ENCODE data around the genes FBLIM1 and SPEN.

DNA sequence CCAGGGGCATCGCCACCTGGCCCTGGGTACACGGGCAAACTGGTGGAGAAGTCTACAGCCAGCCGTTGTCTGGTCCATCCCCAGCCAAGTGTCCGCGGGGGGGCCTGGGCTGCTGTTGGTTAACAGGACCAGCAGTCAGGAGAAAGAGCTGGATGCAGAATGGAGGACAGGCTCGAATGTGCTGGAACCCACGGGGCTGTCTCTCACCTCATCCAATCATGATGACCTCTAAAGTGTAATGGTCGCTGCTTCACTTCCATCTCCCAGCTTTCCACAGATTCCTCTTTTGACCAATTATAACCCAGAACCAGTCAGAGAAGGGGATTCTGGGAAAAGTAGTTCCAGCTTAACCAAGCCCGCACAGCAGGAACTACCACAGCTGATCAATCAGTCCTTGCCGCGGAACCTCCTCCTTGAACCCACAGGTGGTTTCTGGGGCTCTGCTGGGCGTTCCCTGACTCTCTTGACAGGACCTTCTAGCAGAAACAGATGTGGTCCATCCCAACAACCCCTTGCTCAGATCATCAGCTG is 17.9 kb downstream of the TMEM51 start:
- RRBS = no CpG with 5 or more reads among the region's 12 CpGs

GRCh38 chr1:15261229-15262026 is 14.4 kb downstream of the FHAD1 start:
- RRBS = no CpG with 5 or more reads among the region's 20 CpGs

DNA sequence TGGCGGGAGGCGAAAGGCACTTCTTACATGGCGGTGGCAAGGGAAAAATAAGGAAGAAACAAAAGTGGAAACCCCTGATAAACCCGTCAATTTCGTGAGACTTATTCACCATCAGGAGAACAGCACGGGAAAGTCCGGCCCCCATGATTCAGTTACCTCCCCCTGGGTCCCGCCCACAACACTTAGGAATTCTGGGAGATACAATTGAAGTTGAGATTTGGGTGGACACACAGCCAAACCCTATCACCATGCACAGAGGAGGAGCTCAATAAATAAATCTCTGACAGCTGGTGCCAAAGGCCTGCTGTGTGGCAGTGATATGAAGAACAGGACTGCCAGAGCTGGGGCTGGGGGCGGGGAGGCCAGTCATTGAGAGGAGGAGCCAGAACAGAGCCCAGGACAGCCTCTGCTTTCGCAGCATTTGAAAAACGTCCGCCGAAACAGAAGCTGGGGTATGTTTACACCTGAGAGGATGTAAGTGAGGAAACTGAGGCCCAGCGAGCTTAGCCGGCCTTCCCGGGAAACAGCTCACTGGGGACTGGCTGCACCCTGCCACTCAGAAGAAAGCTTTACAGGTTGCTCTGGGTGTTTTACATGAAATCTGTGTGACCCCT is 76.0 kb downstream of the FHAD1 start:
- RRBS = no CpG with 5 or more reads among the region's 16 CpGs

DNA sequence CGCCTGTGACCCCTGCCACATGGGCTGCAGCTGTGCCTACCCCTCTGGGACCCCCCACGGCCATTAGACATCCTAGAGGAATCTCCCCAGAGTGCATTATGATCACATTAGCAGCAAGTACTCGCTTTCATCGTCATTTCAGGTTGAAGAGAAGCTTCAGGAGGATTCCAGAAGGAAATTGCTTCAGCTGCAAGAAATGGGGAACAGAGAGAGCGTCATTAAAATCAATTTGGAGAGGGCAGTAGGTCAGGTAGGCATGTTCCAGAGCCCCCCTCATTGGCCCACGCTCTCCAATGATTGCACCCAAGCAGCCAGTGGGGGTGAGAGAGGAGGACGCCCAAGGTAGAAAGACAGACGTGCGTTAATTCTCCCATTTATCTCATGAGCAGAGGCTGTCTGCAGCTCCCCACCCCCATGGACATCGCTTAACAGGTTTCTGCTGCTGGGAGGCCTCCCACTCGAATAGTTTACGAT is 77.3 kb downstream of the FHAD1 start:
- RRBS = no CpG with 5 or more reads among the region's 12 CpGs

- RRBS = no CpG with 5 or more reads among the region's 18 CpGs
These were observed 25.4 kb upstream of the EFHD2 start for GRCh38 chr1:15384174-15384822.

DNA sequence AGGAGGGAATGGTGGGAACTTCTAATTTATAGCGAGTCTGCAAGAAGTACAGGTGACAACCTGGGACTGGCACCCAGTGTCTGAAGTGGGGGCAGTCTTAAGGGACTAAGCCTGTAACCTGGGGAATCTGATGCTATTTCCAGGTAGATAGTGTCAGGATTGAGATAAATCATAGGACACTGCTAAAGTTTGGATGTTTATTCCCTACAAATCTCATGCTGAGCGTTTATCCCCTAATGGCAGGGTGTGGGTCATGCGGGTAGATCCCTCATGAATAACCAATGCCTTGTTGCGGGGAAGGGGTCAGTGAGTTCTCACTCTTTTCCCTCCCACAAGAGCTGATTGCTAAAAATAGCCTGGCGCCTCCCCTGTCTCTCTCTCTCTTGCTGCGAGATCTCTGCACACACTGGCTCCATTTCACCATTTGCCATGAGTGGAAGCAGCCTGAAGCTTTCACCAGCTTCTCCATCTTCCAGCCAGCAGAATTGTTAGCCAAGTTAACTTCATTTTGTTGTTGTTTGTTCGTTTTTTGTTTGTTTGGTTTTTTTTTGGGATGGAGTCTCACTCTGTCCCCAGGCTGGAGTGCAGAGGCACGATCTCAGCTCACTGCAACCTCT is 12.0 kb upstream of the AGMAT start:
- RRBS = no CpG with 5 or more reads among the region's 8 CpGs

- RRBS = no CpG with 5 or more reads among the region's 9 CpGs
These were observed 1.7 kb downstream of the RSC1A1 start for GRCh38 chr1:15661025-15661765.

- RRBS = no CpG with 5 or more reads among the region's 24 CpGs
These were observed 19.3 kb downstream of the PLEKHM2 start for GRCh38 chr1:15703062-15704109.

DNA sequence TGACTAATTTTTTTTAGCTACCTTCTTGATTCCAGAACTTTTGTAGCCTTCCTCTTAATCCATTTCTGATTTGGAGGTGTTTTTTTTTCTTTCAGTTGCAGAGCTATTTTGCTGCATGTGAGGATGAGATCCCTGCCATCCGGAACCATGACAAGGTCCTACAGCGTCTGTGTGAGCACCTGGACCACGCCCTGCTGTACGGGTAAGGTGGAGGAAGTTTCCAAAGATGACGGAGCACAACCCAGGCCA is 20.0 kb upstream of the SLC25A34 start:
- RRBS = no CpG with 5 or more reads among the region's 5 CpGs

GRCh38 chr1:15758542-15758988 is at the start of gene FBLIM1:
Gene FBLIM1 (plus strand): TSS chr1:15758795.
- RRBS = 2% methylated on average over 12 of the region's 56 CpGs

DNA sequence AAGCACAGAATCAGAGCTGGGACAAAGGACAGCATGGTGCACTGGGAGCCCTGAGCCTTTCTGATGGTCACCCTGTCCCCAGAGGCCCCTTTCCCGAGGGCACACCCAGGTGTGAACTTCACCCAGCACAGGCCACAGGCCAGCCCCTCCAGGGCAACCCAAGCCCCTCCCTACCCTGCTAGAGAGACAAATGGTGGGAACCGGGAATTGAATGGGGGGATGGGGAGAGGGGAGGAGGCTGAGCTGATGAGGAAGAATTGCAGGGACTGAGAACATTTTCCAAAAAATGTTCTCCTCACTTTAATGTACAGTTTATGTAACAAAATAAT is 13.4 kb downstream of the UQCRHL start:
- RRBS = no CpG with 5 or more reads among the region's 2 CpGs

DNA sequence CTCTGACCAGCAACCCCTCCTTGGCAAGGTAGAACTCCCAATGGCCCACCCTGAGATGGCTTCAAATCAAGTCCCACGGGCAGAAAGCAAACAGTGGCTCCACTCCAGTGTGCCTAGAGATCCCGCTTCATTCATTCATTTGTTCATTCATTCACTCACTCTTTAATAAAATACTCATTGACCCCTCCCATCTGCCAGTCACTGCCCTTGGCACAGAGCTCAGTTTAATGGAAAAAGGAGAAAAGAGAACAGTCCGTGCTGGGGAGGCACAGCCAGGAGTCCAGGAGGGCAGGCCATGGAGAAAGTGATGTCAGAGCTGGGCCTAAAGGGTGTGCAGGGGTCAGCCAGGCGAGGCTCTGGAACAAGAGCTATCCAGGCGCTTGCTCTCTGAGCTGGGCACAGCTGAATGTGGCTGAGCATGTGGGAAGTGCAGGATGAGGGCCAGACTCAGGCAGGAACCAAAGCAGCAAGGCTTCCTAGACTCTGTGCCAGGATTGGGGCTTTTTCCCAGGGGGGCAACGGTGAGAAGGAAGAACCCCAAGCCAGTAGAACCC is 8.0 kb downstream of the UQCRHL start:
- RRBS = no CpG with 5 or more reads among the region's 6 CpGs

GRCh38 chr1:15833796-15834218 is 13.7 kb upstream of the SPEN start:
- RRBS = no CpG with 5 or more reads among the region's 6 CpGs

GRCh38 chr1:15847358-15848493 is at the start of gene SPEN:
Gene SPEN (plus strand): TSS chr1:15847707.
- RRBS = 1% methylated on average over 83 of the region's 165 CpGs

- RRBS = under 1% methylated on average over 10 of the region's 48 CpGs
These were observed 1.1 kb downstream of the SPEN start for GRCh38 chr1:15848494-15849026.

- RRBS = no CpG with 5 or more reads among the region's 3 CpGs
These were observed 4.6 kb downstream of the SPEN start for GRCh38 chr1:15852149-15852409.

- RRBS = no CpG with 5 or more reads among the region's 14 CpGs
These were observed 40.8 kb downstream of the ZBTB17 start for GRCh38 chr1:15935092-15935557.

GRCh38 chr1:15942756-15943474 is 33.0 kb downstream of the ZBTB17 start:
- RRBS = 98% methylated on average over 4 of the region's 21 CpGs

DNA sequence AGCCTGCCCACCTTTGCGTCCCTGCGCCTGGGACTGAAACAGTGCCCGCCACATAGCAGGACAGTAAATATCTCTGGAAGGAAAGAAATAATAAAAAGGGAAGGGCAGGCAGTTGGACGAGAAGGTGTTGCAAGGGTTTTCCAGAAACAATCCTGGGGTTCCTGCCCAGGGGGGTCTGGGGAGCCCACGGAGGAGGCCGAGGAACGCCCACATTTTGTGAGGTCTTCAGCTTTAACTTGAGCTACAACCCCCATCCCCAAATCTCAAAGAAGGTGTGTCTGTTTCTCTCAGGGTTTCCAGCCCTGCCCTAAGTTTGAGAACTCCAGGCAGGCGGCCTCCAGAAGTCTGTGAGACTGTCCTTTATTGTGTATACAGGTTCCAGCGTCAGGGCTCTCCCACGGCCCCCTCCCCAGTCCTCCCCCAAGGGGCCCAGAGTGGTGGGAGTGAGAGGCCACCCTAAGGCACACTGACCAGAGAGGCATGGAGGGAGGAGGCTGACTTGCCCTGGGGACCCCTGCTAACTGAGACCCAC is 4.1 kb downstream of the HSPB7 start:
- RRBS = no CpG with 5 or more reads among the region's 10 CpGs

GRCh38 chr1:16014559-16015107 is 3.2 kb downstream of the HSPB7 start:
- RRBS = no CpG with 5 or more reads among the region's 13 CpGs